Brain (tissue), 1 donor: ENCODE measurements around the gene SNN.

DNA sequence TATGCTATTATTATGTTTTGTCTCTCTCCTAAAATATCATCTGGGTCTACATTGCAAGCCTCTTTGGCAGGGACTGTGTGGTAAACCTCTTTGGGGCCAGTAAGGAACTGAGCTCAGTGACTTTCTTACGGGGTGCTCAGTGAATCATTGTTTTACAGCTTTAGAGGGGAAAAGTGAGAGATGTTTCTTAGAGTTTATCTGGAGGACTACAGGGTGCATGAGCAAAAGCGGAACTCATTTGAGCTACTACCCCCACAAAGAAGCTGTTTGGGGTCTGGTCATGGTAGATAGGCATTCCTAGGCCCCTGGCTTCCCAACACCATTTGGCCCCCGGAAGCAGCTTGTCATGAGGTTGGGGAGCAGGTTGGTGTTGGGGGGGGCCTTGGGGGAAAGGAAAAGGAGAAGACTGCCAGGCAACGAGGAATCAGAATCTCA, 9.9 kb downstream of the CIITA start:
- RRBS: no CpG with 5 or more reads among the region's 4 CpGs

- RRBS: no CpG with 5 or more reads among the region's 13 CpGs
These were observed 18.5 kb downstream of the DEXI start for GRCh38 chr16:10923681-10924271.

DNA sequence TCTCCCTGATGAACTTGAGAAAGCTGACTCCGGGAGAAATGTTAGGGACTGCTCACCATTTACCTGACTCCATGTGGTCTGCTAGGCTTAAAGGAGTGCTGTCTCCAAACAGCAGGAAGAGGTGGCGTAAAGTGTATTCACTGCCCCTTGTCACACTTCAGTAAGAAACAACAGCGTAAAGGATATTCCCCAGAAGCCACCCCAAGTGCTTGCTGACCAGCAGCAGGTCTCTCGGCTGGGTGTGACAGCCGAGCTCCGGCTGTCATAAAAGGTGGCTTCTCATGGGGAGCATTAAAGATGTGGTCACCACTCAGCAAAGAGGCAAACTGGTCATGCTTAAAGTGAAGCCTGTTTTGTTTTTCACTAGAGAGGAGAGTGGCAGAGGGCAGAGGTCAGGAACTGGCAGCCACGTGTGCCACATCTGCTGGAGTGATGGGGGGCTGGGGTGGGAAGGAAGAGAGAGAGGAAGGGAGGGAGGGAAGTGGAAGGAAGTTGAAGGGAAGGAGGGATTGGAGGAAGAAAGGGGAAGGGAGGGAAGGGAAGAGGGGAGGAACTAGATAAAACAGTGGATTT, 119.2 kb downstream of the CLEC16A start:
- RRBS: no CpG with 5 or more reads among the region's 7 CpGs

DNA sequence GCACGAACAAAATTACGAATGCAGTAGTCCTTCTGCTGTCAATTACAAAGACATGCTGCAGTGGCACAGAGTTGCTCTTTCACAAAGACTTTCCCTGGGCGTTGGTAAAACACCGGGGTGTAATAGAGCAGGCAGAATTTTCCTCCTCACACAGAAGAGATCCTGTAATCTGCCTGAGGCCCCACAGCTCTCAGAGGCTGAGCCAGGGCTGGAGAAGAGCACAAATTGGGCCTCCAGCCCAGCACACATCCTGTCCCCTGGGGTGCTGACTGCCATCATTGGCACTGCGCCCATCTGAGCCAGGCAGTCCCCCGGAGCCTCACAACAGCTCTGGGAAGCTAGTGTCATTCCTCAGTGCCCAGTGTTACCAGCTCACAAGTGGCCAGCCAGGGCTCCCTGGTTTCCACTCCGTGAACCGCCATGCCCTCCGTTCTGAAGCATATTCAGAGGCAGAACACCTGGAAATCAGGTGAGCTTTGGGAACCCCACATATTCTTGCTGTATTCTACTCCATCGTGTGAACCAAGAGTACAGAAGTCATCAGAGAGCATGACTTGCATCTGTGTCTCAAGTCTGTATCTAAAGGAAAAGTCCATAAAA, 119.4 kb downstream of the SOCS1 start:
- RRBS: no CpG with 5 or more reads among the region's 10 CpGs

GRCh38 chr16:11183399-11183868, 72.6 kb downstream of the SOCS1 start:
- RRBS: no CpG with 5 or more reads among the region's 10 CpGs

DNA sequence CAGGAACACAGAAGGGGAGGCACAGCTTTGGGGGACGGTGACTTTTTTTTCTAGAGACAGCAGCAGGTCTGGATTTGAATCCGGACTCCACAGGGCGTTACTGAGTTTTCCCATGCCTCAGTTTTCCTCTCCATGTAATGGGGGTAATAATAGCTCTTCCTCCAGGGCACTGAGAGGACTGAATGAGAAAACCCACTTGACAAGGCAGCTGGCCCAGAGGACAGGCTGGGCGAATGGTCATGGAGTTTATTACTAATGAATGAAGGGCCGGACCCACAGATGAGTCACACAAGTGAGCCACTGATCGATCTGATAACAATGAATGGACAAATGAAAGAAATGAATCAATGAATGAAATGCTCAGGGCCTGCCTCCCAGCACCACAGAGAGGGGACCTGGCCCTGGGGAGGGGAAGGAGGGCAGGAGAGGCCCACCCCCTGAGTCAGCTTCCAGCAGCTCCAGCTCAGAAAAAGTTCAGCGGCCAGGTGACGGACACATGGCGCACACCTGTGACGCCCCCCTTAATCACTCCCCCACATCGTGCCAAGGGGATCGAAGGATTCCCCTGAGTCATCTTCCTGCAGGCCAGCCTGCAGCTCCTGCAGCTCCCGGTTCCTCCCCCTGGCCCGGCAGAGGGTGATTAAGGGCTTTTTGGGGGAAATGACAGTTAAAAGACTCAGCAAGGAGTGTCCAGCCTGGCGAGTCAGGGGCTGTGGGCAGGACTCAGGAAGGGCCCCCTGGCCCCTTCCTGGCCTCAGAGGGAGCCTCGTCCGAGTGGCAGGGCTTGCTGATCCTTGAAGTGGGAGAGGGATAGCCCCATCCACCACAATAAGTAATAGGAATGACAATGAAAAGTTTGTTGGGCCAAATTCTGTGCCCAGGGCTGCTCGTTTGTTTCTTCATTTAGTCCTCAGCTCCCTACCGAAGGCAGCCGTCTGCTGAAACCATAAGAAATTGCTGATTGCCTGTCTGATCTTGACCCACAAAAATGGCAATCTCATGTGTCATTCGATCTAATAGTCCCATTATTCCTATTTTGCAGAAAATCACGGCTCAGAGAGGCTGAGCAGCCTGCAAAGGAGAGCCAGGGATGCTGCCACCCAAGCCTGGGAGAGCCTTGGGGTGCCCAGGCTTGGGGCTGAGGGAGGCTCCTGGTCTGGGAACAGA, 54.1 kb downstream of the SOCS1 start:
- RRBS: no CpG with 5 or more reads among the region's 22 CpGs

GRCh38 chr16:11257245-11257835, 1.3 kb upstream of the SOCS1 start:
- RRBS: no CpG with 5 or more reads among the region's 17 CpGs

GRCh38 chr16:11402285-11402905, 57.1 kb downstream of the RMI2 start:
- RRBS: no CpG with 5 or more reads among the region's 20 CpGs

DNA sequence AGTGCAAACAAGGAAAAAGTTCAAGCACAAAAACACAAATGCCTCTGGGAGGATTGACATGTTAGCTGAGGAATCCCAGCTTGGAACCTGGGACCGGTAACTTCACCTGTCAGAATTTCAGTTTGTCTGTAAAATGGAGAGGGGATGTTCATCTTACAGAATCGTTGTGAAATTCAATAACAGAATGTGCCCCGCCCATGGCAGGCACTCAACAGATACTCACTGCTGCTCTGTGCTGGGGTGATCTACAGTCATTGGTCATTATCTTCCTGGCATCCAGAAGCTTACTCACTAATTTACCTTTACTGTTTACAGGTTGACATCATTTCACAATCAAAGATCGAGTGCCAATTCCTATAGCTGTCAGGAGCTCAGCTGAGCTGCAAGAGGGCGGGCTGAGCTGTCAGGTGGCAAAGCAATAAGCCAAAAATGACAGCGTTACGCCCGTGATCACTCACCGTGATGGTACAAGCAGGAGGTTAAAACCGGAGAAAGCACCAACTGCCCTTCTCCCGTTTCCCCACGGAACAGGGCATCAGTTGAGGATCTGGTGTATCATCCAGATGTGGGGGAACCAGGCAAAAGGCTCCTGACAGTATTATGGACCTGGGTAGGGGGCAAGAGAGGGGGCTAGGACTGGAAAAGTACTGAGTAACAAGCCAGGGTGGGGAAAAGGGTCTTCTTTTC, 8.4 kb upstream of the ENSG00000188897 start:
- RRBS: no CpG with 5 or more reads among the region's 12 CpGs

DNA sequence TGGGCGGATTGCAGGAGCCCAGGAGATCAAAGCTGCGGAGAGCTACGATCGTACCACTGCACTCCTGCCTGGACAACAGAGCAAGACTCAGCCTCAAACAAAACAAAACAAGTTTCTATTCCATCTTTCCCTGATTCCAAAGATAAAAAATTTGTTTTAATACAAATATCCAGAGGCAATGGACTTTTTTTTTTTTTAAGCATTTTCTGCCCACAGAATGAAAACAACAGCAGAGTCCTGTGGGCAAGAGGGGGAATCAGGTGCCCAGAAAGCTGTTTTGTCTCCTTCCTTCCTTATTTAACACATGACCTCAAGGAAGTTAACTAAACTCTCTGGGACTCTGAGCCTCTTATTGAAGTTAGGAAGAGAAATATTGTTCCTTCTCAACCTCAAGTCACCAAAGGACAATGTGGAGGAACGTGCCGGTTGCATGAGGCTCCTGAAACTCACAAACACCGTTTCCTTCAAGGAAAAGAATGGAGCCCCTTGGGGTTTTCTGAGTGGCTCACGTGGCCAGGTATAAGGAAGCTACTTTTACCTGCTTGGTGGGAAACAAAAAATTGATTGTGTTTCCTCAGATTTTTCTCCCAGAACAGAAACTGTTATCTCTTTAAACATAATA, 24.8 kb upstream of the ENSG00000188897 start:
- RRBS: no CpG with 5 or more reads among the region's 8 CpGs

- RRBS: no CpG with 5 or more reads among the region's 6 CpGs
These were observed 27.0 kb upstream of the ENSG00000188897 start for GRCh38 chr16:11554102-11554482.

GRCh38 chr16:11667776-11668584, at the start of gene SNN:
Gene SNN (plus strand): TSS chr16:11668455.
- RRBS: 4% methylated on average over 32 of the region's 89 CpGs

GRCh38 chr16:11669533-11670166, 1.4 kb downstream of the SNN start:
- RRBS: no CpG with 5 or more reads among the region's 17 CpGs

DNA sequence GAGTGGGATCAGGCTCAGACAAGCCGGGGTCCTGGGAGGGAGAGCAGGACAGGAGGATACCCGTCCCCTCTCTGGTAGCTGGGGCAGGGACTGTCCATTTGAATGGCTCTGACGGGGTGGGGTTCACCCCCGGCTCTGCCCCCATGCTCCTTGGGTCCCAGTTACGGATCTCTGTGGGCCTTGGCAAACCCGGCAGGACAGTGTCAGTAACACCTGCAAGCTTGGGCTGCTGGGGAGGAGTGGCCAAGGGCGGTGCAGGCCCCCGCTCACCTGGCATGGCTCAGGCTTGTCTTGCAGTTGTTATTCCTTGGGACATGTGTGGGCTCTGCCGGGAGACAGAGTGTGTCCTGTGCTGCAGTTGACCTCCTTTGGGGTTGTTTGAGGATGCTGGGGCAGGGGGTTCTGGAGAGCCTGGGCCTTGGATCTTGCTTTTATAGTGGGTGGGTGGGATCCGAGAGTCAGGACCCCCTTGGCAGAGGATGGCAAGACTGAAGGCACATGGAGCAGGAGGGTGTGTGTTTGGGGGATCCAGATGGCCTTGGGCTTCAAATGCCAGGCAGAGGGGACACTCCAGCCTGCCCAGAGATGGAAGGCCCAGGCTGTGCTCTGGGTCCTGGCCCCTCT, 2.7 kb downstream of the SNN start:
- RRBS: 48% methylated on average over 4 of the region's 10 CpGs

- RRBS: no CpG with 5 or more reads among the region's 13 CpGs
These were observed 10.4 kb downstream of the SNN start for GRCh38 chr16:11678431-11679293.

DNA sequence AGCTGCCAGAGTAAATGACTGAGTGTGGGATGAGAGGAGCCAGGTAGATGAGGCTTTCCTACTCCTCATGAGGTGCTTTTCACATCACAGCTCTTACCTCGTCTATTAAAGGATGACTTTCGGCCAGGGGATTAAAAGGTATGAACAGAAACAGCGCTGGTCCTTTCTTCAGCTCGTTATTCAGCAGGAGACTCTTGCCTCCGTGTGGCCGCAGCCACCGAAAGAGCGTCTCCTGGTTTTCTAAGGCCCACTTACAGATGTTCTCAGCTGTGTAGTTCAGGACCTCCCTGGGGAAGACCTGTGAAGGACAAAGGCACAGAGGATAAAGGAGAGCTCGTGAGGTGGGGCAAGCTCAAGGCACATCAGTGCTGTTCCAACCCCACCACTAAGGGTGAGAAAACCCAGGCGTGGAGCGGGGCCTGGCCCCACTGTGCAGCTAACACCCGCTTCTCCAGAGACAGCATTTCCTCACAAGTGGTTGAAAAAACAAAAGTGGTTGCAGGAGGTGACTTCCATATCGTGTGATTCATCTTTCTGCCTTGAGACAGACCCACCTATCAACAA, 29.9 kb downstream of the SNN start:
- RRBS: no CpG with 5 or more reads among the region's 13 CpGs

GRCh38 chr16:11707673-11707980, 35.0 kb downstream of the TXNDC11 start:
- RRBS: no CpG with 5 or more reads among the region's 3 CpGs

DNA sequence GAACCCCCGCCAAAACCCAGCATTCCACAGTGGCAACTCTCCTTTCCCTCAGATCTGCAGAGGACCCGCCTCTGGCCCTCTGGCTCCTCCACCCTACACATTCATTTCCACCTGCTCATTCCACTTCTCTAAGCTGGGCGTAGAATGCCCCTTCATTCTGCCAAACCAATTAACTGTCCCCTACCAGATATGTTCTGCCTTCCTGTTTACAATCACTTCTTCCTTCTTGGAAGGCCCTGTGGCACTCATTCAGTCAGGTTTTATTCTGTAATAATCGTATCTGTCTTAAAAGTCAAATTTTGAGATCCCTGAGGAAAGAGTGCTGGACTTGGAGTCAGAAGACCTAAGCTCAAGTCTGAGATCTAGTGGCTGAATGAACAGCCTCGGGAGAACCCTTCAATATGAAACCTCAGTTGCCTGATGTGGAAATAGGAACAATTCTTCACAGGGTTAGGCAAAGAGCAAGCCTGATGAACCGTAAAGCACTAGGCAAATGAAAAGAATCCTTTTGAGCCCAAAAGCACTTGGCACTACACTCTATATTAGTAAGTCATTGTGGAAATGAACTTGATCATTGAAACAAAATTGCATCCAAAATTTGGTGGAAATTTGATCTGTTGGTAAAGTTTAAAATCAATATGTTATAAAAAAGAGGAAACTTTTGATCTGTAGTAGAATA, 20.3 kb downstream of the TXNDC11 start:
- RRBS: no CpG with 5 or more reads among the region's 6 CpGs

DNA sequence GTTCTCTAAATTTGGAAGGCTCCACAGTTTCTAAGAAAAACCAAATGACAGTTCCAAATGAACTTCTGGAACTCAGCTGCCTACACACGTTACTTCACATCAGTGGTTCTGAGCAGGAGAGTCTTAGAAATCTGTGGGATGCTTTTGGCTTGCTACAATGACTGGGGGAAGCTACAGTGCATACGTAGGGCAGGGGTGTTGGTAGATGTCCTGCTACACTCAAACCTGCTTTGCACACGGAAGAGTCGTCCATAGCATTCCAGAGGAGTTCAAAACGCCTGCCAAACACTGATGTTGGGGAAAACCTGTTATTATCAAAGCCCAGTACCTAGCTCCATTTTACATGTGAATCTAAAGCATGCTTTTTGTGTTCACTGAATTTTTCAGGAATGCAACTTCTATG, 7.9 kb downstream of the TXNDC11 start:
- RRBS: no CpG with 5 or more reads among the region's 5 CpGs